AG08470 (cell line): ENCODE results near the genes ASB15 and PAX4.

- RRBS, result no CpG with 5 or more reads among the region's 4 CpGs
Measured at GRCh38 chr7:121076275-121077614, 88.2 kb downstream of the CPED1 start.

- RRBS, result no CpG with 5 or more reads among the region's 2 CpGs
Measured at GRCh38 chr7:121297808-121298260, 31.0 kb upstream of the WNT16 start.

DNA sequence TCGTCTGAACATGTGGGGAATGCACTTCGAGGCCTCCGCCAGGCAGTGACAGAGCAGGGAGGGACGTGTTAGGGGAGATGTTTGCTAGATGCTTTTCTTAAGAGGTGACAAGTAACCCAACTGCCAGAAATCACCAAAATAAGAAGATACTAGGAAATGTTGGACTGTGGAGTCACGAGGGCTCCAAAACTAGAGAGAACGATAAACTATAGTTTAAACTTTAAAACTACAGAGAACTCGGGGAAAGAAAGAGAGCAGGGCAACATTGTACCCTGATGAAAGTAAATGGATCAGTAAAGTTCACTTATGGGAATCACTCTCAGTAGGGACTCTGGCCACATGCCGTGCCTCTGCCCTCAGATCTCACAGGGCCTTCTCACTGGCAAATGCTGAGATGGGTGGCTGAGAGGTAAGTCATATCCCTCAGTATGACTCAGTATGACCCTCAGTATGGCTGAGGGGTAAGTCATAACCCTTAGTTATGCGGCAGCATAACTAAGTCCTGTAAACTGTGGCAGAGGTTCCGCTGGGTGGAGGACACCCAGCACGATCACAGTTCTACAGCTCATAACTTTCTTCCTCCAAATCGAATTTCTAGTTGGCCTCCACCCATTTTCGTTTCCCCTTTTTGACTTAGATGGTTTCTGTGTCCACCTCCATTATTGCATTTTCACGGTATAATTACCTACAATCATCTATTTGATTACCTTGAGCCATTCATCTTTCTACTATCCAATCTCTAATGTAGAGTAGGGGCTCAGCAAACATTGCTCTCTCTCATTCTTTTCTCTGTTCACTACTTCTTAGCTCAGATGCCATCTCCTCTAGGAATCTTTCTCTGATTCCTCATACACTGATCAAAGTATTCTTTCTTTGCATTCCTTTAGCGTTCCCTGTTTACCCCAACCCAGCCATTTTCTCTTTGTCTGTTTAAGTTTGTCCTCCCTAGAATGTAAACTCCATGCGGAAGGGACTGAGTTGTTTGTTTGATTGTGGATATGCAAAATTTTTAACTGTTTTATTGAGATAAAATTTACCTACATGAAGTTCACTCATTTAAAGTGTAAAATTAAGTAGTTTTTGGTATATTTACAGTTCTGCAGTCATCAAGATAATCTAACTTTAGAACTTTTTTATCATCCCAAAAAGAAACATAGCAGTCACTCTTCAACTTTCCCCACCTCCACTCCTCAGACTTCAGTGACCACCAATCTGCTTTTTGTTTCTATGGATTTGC is 26.4 kb upstream of the WNT16 start:
- RRBS, result no CpG with 5 or more reads among the region's 16 CpGs

DNA sequence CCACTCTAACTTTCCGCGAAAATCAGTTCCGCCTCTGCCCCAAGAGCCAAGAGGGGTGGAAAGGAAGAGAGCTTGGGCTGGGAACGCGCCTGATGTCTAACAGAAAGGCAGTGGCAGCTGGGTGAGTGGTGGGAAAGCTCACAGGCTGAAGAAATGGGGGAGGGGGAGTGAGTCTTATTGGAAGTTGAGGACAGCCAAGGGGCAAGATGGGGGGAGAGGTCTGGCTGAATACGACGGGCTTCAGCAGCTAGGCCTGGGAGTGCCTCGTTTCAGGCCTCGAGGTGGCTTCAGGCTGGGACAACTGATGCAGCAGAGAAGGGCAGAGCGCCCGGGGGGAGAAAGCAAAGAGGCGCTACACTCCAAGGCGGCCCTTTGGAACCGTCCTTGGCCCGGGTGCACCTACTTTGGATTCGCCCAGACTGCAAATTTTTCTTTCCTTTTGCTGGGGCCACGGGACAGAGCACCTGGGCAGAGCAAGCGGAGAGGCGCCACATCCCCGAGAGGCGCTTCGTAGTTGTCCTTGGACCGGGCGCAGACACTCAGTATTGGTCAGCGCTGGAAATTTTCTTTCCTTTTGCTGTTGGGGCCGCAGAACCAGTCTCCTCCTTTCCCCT is 2.1 kb upstream of the FEZF1 start:
- RRBS, result 15% methylated on average over 5 of the region's 26 CpGs

DNA sequence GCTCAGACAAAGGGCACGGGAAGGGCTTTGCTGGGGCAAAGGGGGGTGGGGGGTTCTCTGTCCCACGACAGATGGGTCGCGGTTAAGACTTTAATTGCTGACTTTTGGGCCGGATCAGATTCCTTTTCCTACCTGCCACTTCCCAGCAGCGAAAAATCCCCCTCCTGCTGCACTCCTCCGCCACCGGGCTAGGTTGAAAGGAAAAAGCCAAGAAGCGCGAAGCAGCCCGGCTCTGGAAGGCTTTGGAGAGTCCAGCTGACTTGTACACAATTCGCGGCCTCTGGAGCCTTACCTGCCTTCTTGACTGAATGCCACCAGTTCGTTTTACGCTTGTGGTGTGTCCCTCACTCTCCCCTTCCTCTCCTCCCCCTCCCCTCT is 2.6 kb upstream of the FEZF1 start:
- RRBS, result 33% methylated on average over 3 of the region's 15 CpGs

GRCh38 chr7:122652931-122653270 is 46.0 kb downstream of the RNF133 start:
- RRBS, result no CpG with 5 or more reads among the region's 4 CpGs

DNA sequence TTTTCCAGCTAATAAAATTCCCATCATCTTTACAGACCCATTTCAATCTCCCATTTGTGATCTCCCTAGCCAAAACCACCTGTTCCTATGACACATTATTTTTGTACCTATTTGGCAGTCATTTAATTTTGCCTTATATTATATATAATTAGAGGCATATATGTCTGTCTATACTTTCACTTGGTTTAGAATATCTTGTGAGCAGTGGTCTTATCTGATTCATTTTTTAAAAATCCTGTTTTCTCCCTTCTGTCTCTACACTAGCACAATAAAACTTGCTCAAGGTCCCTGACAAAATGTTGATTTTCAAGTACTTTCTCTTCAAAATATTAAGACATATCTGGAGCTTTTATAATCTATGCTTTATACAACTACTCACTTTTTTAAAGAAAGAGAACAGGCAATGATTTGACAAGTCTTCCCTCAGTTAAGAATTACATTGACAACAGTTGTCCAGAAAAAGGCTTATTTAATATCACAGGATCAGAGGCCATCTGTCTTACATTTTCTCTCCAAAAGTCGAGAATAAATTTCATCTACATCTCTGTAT is 8.0 kb upstream of the RNF148 start:
- RRBS, result no CpG with 5 or more reads among the region's 1 CpG

- RRBS, result no CpG with 5 or more reads among the region's 6 CpGs
Measured at GRCh38 chr7:123601329-123602090, at the start of gene ASB15. Gene ASB15 (plus strand): TSS chr7:123601821.

DNA sequence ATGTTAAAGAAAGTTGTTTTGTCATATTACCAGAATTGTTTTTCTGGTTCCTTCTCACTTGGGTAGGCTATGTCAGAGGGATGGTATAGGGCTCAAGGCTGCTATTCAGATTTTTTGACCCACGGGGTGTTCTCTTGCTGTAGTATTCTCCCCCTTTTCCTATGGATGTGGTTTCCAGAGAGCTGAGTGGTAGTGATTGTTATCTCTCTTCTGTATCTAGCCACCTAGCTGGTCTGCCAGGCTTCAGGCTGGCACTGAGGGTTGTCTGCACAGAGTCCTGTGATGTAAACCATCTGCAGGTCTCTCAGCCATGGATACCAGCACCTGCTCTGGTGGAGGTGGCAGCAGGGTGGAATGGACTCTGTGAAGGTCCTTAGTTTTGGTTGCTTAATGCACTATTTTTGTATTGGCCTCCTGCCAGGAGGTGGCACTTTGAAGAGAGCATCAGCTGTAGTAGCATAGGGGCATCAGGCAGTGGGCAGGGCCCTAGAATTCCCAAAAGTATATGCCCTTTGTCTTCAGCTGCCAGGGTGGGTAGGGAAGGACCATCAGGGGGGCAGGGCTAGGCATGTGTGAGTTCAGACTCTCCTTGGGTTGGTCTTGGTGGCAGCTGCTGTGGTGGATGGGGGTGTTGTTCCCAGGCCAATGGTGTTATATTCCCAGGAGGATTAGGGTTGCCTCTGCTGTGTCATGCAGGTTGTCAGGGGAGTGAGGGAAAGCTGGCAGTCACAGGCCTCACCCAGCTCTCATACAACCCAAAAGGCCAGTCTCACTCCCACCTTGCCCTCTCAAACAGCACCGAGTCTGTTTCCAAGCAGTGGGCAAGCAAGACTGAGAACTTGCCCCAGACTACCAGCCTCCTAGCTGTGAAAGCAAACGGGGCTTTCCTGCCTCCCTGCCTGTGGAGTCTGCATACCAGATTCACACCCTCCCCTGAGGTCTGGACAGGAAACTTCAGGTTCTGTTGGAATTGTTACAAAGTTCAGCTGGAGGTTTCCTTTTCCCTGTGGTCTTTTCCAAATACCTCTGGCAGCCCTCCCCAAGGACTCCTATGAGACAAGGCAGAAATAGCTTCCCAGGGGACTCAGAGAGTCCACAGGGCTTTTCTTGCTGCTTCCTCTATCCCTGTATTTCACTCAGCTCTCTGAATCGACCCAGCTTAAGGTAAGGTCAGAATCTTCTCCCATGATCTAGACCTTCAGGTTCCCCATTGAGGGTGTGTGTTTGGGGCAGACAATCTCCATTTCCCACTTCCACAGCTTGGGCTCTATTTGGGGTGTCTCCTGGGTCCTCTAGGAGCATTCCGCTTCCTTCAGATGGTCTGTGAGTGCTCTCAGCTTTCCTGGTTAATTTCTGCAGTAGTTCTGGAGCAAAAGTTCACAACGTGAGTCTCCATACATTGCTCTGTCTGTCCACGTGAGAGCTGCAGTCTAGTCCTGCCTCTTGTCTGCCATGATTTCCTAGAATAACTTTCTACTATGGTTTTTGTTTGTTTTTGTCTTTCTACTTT is 1.3 kb downstream of the HYAL4 start:
- RRBS, result no CpG with 5 or more reads among the region's 7 CpGs

DNA sequence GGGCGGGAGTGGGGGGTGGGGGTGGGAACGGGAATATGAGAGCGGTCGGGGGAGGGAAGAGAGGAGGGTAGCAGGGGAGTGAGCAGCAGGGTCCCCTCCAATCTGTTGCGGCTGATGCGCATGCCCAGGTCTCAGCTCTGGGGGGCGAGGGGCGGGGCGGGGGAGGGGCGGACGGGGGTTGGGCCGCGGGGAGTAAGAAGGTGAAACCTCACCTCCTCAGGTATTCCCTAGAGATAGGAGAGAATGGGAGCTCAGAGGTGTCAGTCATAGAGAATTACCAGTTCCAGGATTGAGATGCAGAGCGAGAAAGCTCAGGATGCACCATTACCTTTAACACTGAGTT is 585 bp upstream of the GPR37 start:
- RRBS, result no CpG with 5 or more reads among the region's 14 CpGs

GRCh38 chr7:125563435-125563825 is 633.8 kb upstream of the POT1 start:
- RRBS, result no CpG with 5 or more reads among the region's 7 CpGs

- RRBS, result no CpG with 5 or more reads among the region's 2 CpGs
Measured at GRCh38 chr7:127380023-127380573, 12.4 kb downstream of the ZNF800 start.

- RRBS, result no CpG with 5 or more reads among the region's 26 CpGs
Measured at GRCh38 chr7:127581962-127583095, 3.1 kb downstream of the GCC1 start.

DNA sequence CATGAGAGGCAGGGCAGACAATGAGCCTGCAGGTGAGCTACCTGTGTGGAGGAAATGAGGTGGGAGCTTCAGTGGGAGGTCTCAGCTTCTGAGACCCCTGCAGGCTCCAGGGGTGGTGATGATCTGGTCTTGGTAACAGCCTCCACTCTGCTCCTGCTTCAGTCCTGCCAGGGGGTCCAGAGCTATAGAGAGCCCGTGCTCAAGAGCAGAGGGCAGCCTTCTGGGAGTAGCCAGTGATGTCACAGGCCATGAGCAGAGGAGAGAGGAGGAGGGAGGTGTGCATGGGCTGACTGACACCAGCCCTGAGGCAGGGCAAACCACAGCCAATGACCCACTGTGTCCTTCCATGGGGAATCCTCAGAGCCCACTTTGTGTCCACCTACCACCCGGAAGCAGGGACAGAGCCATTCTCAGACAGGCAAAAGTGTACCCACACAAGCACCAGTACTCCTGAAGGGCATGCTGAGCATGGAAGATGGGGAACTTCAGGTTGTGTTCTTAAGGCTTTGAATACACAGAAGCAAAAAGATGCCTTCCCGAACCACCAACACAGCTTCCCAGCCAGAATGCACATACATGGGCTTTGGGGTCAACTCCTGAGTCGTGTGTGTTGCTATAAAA is at the start of gene PAX4:
TSS of gene PAX4 (minus strand) at position 222 of the 621 bp plus-strand sequence.
- RRBS, result no CpG with 5 or more reads among the region's 4 CpGs

GRCh38 chr7:127619451-127620698 is 1.9 kb upstream of the PAX4 start:
- RRBS, result 10% methylated on average over 8 of the region's 42 CpGs

GRCh38 chr7:127793660-127793878 is 141.6 kb downstream of the SND1 start:
- RRBS, result no CpG with 5 or more reads among the region's 3 CpGs

GRCh38 chr7:128028251-128028773 is 2.9 kb downstream of the LRRC4 start:
- RRBS, result no CpG with 5 or more reads among the region's 1 CpG

DNA sequence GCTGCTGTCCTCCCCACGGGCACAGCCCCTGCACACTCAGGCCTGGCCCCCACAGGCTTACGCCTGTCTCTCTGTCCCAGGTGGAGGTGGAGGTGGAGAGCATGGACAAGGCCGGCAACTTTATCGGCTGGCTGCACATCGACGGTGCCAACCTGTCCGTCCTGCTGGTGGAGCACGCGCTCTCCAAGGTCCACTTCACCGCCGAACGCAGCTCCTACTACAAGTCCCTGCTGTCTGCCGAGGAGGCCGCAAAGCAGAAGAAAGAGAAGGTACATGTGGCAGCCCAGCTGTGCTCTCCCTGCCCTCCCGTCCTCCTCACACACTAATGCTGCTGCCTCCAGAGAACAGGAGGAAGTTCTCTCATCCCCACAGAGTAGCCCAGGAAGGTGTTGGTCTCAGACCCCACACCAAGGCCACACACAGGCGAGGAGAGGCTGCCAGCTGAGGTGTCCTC is 43.2 kb upstream of the LRRC4 start:
- RRBS, result no CpG with 5 or more reads among the region's 16 CpGs